ENCODE data around the genes GPX1, RHOA, GMPPB and TRAIP.

CAGE:
- cytosol, long polyA minus RNA = no peak
- cytosol, long polyA plus RNA = no peak
- long polyA plus RNA = no peak
- nucleus, long polyA minus RNA = no peak
- nucleus, long polyA plus RNA = no peak
These were observed 2.4 kb downstream of the NCKIPSD start for GRCh38 chr3:48683103-48683894.

DNA sequence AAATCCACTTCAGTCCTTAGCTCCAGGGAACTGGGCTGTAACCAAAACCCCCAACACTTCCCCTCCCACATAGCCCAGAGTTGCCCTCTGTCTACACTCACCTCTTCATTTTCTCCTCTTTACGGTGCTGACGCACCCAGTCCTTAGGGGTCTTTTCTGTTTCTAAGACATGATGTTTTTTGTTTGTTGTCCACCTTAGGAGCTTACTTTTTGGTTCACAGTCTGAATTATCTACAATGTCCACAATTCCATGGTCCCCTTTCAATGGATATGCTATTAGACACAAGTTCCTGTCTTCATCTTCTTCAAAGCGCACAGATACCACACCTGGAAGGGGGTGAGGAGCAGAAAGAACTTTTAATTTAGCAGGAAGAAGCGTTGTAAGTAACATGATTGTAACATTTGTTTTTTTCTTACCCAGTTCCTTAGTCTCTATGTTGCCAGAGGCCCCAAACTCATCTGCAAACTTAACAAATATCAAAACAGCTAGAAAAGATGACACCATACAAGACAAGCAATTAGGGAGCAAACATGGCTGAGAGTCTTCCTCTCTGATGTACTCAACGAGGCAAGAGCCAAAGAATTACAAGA lies 7.2 kb upstream of the NCKIPSD start:
CAGE:
- cytosol, long polyA minus RNA = no peak
- cytosol, long polyA plus RNA = no peak
- long polyA plus RNA = no peak
- nucleus, long polyA minus RNA = no peak
- nucleus, long polyA plus RNA = no peak

DNA sequence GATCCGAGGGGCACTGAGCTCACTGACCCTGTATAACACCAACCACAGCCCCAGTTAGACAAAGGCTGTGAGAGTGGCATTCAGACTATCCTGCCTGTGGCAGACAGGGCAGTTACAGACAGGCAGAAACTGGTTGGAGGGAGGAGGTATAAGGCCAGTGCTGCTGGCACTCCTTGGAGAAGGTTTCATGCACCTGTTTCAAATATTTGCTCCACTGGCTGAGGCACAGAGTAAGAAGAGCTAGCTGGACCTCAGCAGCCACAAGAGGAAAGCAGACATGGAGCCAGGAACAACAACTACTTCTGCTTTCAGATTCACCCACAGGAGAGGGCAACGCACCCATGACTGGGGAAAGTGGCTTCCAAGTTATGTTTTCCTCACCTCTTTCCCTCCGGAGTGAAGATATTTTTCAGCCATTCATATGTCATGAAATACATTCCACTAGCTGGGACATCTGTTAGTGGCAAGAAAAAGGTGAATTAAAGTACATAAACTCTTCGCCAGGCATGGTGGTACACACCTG lies 11.6 kb upstream of the PRKAR2A start:
CAGE:
- cytosol, long polyA minus RNA = no peak
- cytosol, long polyA plus RNA = no peak
- long polyA plus RNA = no peak
- nucleus, long polyA minus RNA = no peak
- nucleus, long polyA plus RNA = no peak

DNA sequence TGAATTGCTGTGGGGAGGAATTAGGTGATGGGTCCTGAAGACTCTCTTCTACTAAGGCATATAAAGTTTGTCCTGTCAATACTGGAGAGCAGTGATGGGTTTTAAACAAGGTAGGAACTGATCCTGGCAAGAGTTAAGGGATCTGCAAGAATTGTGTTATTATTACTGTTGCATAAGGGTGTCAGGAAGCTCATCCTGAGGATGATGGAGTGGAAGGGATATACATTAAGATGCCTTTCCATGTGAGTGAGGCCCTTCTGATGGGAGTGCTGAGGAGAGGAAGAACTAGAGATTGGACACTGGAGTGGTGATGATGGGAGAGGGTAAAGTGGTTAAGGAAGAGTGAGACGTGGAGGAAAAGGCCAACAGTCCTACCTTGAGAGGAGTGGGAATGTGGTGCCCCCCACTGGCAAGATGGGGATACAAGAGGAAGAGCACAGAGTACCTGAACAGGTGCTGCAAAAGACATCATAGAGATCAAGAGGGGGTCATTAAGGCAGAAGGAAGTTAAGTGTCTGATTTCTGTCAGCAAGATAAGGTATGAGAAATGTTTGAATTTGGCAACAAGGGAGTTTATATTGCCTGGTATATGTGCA lies 33.8 kb downstream of the ARIH2 start:
CAGE:
- cytosol, long polyA minus RNA = no peak
- cytosol, long polyA plus RNA = no peak
- long polyA plus RNA = no peak
- nucleus, long polyA minus RNA = no peak
- nucleus, long polyA plus RNA = no peak

CAGE:
- cytosol, long polyA minus RNA = no peak
- cytosol, long polyA plus RNA = no peak
- long polyA plus RNA = no peak
- nucleus, long polyA minus RNA = no peak
- nucleus, long polyA plus RNA = no peak
These were observed 1.4 kb downstream of the QRICH1 start for GRCh38 chr3:49092639-49092782.

DNA sequence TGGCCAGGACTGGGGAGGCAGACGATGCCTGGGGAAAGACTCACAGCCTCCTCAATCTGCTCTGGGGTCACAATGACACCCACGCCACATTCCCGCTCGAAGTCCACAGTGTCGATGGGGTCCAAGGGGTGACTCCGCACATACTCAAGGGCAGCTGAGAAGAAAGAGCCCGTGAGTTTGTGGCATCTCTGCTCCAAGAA lies 838 bp downstream of the QARS1 start:
CAGE:
- cytosol, long polyA minus RNA = no peak
- cytosol, long polyA plus RNA = no peak
- long polyA plus RNA = no peak
- nucleus, long polyA minus RNA = no peak
- nucleus, long polyA plus RNA = no peak

GRCh38 chr3:49133310-49134152 lies 681 bp upstream of the LAMB2 start:
CAGE:
- cytosol, long polyA minus RNA = no peak
- cytosol, long polyA plus RNA = no peak
- long polyA plus RNA = no peak
- nucleus, long polyA minus RNA = no peak
- nucleus, long polyA plus RNA = no peak

CAGE:
- cytosol, long polyA minus RNA = no peak
- cytosol, long polyA plus RNA = no peak
- long polyA plus RNA = no peak
- nucleus, long polyA minus RNA = no peak
- nucleus, long polyA plus RNA = no peak
These were observed 18.6 kb downstream of the IHO1 start for GRCh38 chr3:49217857-49218380.

CAGE:
- cytosol, long polyA minus RNA = no peak
- cytosol, long polyA plus RNA = no peak
- long polyA plus RNA = no peak
- nucleus, long polyA minus RNA = no peak
- nucleus, long polyA plus RNA = no peak
These were observed 289 bp downstream of the USP4 start for GRCh38 chr3:49339688-49339839.

DNA sequence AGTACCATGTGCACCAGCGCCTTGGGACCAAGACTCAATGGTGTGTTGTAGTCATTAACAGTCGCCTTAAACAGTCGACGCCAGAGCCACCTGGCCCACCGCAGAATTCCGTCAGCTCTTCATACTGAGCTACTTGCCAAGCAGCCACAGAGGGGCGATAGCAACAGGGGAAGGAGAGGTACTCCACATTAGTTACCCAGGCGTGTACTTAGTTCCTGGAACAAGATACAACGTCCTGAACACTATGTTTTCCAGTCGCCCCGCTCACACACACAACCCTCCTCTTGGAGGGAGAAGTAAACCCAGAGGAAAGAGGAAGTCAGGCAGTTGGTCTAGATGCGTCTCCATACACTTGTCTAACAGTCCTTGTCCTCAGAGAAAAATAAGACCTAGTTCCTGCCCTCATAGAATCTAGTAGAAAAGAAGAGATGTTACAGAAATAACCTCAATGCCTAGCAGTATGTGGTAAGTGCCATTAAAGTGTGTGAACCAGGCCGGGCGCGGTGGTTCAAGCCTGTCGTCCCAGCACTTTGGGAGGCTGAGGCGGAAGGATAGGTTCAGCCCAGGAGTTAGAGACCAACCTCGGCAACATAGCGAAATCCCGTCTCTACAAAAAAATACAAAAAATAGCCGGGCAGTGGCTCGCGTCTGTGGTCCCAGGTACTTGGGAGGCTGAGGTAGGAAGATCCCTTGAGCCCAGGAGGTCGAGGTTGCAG lies 887 bp upstream of the USP4 start:
CAGE:
- cytosol, long polyA minus RNA = no peak
- cytosol, long polyA plus RNA = no peak
- long polyA plus RNA = no peak
- nucleus, long polyA minus RNA = no peak
- nucleus, long polyA plus RNA = no peak

CAGE:
- cytosol, long polyA minus RNA = start-site peak on the minus strand at chr3:49358353-49358358, 40 reads
- cytosol, long polyA plus RNA = start-site peak on the minus strand at chr3:49358274-49358364, 644 and 14 reads in 2 replicates
- long polyA plus RNA = start-site peak on the minus strand at chr3:49358167-49358175, 77 and 44 reads in 2 replicates; start-site peak on the minus strand at chr3:49358277-49358339, 547 and 299 reads in 2 replicates
- nucleus, long polyA minus RNA = no peak
- nucleus, long polyA plus RNA = start-site peak on the minus strand at chr3:49358286-49358379, 113 and 217 reads in 2 replicates
These were observed at the start of gene GPX1 for GRCh38 chr3:49357483-49358384. GPX1 (minus strand) TSS chr3:49358353.

GRCh38 chr3:49370673-49371294 lies 12.6 kb upstream of the GPX1 start:
CAGE:
- cytosol, long polyA minus RNA = no peak
- cytosol, long polyA plus RNA = no peak
- long polyA plus RNA = no peak
- nucleus, long polyA minus RNA = no peak
- nucleus, long polyA plus RNA = no peak

DNA sequence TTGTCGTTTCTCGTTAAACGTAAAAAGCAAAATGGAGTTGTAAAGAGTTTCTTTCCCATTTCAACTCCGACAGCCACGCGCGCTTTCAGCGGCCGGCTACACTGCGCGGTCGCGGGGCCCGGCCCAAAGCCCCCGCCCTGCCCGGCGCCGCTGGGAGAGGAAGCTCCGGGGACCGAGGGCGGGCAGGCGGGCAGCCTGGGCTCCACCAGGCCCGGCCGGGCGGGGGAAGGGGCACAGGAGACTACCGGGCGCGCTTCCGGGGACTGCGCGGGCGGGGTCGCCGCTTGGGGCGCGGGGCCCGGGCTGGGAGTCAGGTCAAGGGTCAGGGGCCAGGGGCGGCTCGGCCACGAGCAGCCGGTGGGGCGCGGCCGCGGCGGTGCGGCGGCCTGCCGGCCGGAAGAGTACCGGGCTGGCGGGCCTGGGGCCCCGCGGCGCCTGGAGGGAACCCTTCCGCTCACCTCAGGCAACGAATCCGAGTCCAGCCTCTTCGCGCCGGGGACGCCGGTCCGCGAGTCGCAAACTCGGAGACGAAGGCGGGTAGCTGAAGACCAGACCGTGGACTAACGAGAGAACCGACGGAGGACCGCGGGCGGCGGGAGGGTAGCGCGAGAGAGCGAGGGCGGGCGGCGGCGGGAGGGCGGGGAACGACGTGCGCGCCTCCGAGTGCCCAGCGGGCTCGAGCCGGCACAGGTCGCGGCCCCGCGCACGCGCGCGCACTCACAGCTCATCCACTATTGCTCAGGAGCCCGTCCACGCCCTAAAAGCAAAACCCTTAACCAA lies at the start of gene RHOA:
Gene RHOA, minus strand, starts transcription at position 615 of the 780 bp plus-strand sequence.
CAGE:
- cytosol, long polyA minus RNA = start-site peak on the minus strand centred at position 586 of the sequence, 59 bp wide, 215 reads
- cytosol, long polyA plus RNA = start-site peak on the minus strand centred at position 559 of the sequence, 140 bp wide, 4,969 and 428 reads in 2 replicates
- long polyA plus RNA = start-site peak on the minus strand centred at position 589 of the sequence, 43 bp wide, 910 and 1,010 reads in 2 replicates
- nucleus, long polyA minus RNA = start-site peak on the minus strand centred at position 588 of the sequence, 62 bp wide, 147 reads
- nucleus, long polyA plus RNA = start-site peak on the minus strand centred at position 594 of the sequence, 64 bp wide, 1,721 and 918 reads in 2 replicates

DNA sequence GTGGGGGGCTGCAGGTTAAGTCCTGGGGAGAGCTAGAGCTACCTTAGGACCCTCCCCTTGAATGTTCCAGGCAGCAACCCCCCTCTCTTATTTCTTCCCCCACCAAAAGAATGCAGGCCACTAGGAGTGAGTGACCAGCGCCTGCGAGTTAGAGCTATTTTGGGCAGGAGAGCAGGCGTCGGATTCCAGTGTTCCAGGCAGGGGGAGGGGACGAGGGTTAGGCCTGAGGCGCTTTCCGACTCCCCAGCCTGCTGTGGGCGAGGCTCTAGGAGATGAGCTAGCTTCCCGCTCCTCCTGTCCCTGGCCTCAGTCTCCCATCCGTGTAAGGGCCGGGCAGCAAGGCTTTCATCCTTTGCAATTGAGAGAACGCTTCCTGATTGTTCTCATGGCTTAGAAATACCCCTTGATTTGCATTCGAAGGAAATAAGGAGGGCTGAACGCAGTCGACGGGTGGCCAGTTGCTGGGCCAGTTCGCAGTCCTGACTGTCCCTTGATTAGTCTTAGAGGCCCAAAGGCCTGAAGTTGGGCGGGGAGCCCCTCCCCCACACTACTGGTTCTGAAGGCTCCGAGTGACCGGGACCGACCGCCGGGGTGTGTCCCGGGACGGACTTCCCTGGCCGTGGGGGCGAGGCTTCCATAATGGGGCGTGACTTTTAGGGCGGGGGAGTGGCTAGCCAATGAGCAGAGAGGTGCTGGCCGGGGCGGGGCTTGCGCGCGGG lies 522 bp upstream of the DAG1 start:
CAGE:
- cytosol, long polyA minus RNA = no peak
- cytosol, long polyA plus RNA = no peak
- long polyA plus RNA = no peak
- nucleus, long polyA minus RNA = no peak
- nucleus, long polyA plus RNA = no peak

DNA sequence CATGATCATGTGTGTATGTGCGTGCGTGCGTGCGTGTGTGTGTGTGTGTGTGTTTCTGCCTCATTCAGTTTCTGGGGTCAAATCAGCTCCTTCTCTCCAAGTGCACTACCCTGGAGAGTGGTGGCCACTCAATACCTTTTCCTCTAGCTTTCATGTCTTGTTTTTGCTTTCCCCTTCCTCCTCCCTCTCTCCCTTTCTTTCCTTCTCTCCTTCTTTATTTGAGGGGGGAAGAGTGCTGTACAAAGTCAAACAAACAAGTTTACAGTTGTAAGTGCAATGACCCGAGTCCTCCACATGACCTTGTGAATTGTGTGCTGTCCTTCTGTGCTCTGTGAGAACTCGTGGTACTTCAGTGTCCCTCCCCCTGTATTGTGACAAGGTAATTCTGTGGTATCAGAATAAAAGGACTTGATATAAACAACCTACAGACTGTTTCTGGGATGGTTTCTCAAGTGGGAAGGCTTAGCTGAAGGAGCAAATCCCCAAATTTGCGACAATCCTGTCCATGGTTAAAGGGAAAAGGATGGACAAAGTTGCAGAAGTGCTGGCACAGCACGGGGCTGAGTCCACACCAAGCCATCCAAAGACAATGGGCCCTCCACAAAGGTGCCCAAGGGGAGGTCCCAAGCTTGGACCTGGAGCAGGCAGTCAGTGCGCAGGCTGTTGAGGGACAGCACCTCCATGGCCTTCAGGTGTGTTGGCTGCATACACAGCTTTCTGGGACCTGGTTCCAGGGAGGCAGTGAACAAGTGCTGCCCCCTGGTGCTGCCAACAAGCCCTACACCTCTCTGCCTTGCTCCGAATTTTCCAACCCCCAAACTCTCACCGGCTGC lies 2.8 kb upstream of the APEH start:
CAGE:
- cytosol, long polyA minus RNA = no peak
- cytosol, long polyA plus RNA = no peak
- long polyA plus RNA = no peak
- nucleus, long polyA minus RNA = no peak
- nucleus, long polyA plus RNA = no peak

GRCh38 chr3:49680968-49681796 lies 7.0 kb downstream of the APEH start:
CAGE:
- cytosol, long polyA minus RNA = no peak
- cytosol, long polyA plus RNA = no peak
- long polyA plus RNA = no peak
- nucleus, long polyA minus RNA = no peak
- nucleus, long polyA plus RNA = no peak

DNA sequence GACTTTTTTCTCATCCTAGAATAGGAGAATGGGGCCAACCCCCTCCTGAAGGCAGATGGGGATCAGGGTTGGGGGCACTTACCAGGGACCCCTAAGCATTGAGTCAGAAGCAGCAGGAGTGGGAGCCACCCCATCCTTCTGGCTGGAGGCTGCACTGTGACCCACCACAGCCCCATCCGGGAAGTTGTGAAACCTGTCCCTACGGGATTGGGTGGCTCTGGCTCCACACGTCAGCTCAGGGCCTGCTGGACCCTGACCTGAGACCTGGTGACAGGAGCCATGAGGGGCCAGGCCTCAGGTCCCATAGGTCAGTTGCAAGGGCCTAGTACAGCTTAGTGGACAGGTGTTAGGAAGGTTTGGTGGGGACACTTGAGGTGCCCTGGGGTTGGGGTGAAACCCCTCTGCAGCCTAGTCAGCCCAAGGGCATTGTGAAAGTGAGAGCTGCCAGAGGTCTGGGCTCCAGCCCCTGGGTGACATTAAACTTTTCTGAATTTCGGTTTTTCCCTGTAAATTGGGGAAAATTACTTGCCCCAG lies 691 bp downstream of the MST1 start:
CAGE:
- cytosol, long polyA minus RNA = no peak
- cytosol, long polyA plus RNA = no peak
- long polyA plus RNA = no peak
- nucleus, long polyA minus RNA = no peak
- nucleus, long polyA plus RNA = no peak

GRCh38 chr3:49723665-49724625 lies at the start of gene GMPPB:
GMPPB (minus strand) TSS chr3:49723951.
CAGE:
- cytosol, long polyA minus RNA = no peak
- cytosol, long polyA plus RNA = no peak
- long polyA plus RNA = no peak
- nucleus, long polyA minus RNA = no peak
- nucleus, long polyA plus RNA = start-site peak on the minus strand at chr3:49723921-49723951, 224 and 47 reads in 2 replicates

DNA sequence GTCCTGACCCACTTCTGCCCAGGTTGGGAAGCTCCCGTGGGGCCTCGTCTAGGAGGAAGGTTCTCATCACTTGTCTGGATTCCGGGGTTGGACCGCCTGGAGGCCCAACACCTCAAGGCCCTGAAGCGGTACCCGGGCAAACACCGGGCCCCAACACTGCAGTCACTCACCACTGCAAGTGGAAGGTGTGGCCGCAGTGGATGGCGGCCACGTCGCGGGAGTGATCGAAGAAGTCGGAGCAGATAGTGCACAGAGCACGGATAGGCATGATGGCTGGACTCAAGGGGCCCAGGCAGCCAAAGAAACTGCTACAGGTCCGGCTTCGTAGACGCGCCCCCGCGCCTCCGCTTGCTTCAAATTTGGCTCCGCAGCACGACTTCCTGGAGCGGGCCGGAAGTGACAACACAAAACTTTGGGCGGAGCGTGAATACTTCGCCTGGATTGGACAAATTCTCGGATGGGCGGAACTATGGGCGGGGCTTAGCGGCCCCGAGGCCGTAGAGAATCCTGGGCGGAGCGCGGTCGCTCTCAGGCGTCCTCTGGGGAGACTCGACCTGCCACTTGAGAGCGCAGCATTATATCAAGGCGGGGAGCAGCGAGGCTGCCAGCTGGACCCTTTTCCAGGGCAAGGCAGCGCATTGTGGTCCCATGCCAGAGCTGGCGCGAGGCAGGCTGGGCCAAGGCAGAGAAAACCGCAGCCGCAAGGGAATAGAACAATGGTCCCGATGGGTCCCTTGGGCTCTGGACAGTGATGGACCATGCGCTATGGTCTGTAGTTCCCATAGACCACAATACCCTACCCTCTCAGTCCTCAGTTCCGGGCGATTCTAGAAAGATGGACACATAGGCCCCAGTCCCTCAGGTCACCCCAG lies at the start of gene TRAIP:
Gene TRAIP, minus strand, starts transcription at position 379 of the 872 bp plus-strand sequence.
CAGE:
- cytosol, long polyA minus RNA = no peak
- cytosol, long polyA plus RNA = no peak
- long polyA plus RNA = no peak
- nucleus, long polyA minus RNA = no peak
- nucleus, long polyA plus RNA = no peak

GRCh38 chr3:49902576-49902958 lies 1.1 kb downstream of the MST1R start:
CAGE:
- cytosol, long polyA minus RNA = no peak
- cytosol, long polyA plus RNA = no peak
- long polyA plus RNA = no peak
- nucleus, long polyA minus RNA = no peak
- nucleus, long polyA plus RNA = no peak

All from keratinocyte (primary cell).